Spinal cord (tissue), 3 donors: ENCODE data around the genes TNFRSF1A and GAPDH.

- PRO-cap, result no peak
- RAMPAGE, long total RNA, result no peak
Observed at GRCh38 chr12:5969068-5969420, 24.0 kb upstream of the ANO2 start.

DNA sequence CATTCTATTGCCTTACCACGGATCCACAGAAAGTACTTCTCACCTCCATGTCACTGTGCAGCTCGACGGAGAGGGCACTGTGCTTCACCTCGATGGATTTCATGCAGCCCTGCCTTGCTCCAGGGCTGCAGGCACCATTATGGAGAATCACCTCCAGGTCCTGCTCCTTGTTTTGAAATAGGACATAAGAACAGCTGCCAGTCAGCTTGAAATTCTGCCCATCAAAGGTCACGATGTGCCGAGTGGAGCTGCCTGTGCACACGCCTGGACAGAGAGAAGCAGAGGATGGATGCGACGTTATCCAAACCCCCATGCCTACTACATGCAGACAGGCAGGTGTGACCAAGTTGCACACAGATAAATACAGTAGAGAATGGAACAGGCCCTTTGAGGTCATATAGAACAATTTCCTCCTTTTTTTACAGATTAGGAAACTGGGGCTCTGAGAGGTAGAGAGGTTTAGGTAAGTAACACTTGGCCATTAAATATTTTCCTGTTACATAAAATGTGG is 51.0 kb upstream of the ANO2 start:
- PRO-cap, result no peak
- RAMPAGE, long total RNA, result no peak

DNA sequence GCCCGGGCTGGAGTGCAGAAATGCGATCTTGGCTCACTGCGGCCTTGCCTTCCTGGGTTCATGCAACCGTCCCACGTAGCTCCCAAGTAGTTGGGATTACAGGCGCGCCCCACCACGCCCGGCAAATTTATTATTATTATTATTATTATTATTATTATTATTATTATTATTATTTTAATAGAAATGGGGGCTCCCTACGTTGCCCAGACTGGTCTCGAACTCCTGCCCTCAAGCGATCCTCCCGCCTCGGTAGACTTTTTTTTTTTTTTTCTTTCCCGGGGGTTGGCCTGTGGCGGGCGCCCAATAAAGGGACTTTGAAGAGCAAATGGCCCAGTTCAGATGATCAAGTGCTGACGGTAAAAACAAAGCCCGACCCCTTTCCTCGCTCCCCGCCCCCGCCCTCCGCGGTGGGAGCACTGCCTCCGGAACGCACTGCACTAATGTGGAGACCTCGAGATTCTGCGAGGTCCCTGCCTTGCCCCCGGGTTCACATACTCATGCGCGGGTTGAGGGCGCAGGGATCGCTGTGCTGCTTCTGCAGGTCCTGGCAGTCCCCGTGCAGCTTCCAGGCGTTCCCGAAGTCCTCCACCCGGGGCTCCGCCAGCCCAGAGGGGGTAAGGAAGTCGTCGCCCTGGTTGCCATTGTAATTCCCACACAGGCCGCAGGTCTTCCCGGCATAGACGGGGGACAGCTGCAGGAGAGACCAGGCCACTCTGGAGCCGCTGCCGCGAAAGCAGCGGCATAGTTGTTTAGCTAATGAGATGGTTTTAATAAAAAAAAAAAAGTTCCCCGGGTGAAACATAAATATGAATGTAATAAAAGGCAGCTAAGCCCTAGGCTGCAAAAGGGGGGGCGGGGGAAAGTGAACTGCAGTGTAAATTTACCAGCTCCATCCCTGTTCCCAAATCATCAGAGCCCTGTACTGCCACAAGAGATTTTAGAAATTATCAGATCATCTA is 66.8 kb downstream of the VWF start:
- PRO-cap, result no peak
- RAMPAGE, long total RNA, result no peak

DNA sequence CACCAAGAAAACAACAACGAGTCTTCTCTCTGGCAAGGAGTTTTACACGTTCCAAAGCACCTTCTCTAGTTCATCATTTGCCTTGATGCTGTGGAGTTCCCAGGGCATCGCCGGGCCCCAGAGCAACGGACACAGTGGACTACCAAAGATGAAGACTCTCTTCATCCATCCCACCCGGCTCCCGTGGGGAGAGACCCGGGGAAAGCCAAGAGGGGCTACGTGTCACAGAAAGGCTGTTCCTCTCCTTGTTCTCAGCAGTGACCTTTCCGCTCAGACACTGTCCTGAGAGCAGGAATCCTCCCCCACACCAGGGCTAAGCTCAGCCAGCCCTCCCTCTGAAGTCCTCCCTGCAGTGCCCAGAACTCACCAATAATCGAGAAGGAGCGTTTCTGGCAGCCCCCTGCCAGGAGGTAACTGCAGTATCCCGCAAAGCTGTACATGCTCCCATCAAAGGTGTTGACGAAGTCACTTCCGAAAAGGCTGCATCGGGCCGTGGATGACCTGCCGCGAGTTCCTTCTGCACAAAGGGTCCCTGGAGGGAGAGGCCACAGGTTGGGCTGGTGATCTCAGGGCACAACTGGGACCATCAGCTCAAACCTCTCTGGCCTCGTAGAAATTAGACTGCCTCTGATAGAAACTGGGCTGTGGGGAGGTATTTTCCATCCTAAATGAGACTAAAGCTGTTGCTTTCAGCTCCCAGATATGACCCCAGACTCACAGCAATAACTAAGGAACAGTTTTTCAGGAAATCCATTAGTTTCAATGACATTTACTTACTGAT is 3.5 kb downstream of the VWF start:
- PRO-cap, result no peak
- RAMPAGE, long total RNA, result no peak

GRCh38 chr12:6133414-6133763 is 8.9 kb upstream of the VWF start:
- PRO-cap, result no peak
- RAMPAGE, long total RNA, result no peak

DNA sequence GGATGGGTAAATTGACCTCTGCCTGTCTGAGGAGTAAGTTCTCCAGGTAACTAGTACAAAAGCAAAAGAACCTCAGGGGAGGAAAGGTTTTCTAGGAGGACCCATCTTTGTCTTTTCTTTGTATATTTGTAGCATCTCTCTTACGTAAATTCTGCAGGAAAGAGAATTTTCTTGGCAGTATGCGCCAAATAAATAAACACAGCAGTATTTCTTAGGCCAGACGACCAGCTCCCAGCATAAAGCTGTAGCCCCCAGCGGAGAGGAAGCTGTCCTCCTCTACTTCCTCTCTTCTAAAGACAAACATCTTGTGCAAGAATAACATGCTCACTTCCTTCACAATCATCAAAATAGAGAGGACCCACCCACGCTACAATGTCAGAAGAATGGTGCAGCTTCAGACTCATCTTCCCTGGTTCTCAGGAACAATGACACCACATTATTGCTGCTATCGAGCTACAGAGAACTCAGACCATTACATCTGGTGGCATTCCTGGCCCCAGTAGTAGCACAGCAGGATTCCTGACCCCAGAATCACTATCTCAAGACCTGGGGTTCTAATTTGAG is 16.5 kb upstream of the VWF start:
- PRO-cap, result no peak
- RAMPAGE, long total RNA, result no peak

DNA sequence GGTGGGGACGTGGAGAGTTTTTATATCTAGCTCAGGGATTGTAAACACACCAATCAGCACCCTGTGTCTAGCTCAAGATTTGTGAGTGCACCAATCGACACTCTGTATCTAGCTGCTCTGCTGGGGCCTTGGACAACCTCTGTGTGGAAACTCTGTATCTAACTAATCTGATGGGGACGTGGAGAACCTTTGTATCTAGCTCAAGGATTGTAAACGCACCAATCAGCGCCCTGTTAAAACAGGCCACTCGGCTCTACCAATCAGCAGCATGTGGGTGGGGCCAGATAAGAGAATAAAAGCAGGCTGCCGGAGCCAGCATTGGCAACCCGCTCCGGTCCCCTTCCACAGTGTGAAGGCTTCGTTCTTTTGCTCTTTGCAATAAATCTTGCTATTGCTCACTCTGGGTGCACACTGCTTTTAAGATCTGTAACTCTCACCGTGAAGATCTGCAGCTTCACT is 18.2 kb upstream of the VWF start:
- PRO-cap, result no peak
- RAMPAGE, long total RNA, result no peak

GRCh38 chr12:6167667-6168313 is 32.4 kb upstream of the CD9 start:
- PRO-cap, result no peak
- RAMPAGE, long total RNA, result no peak

GRCh38 chr12:6179027-6179907 is 20.9 kb upstream of the CD9 start:
- PRO-cap, result no peak
- RAMPAGE, long total RNA, result no peak

DNA sequence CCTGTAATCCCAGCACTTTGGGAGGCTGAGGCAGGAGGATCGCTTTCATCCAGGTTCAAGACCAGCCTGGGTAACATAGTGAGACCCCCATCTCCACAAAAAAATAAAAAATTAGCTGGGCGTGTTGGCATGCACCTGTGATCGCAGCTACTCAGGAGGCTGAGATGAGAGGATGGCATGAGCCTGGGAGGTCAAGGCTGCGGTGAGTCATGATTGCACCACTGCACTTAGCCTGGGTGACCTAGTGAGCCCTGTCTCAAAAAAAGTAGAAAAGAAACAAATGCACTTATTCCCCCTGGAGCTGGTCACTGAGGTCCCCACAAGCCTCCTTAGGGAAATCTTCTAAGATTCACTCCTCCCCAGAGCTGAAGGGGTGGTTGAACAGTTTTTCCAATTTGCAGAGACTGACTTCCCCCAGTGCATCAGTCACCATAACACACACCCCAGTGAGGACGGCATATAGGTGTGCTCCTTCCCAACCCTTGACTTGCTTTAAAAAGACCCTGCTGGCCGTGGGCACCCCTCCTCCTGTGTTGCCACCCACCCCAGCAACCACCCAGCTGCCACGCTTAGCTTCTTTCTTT is 1.7 kb downstream of the CD9 start:
- PRO-cap, result no peak
- RAMPAGE, long total RNA, result no peak

DNA sequence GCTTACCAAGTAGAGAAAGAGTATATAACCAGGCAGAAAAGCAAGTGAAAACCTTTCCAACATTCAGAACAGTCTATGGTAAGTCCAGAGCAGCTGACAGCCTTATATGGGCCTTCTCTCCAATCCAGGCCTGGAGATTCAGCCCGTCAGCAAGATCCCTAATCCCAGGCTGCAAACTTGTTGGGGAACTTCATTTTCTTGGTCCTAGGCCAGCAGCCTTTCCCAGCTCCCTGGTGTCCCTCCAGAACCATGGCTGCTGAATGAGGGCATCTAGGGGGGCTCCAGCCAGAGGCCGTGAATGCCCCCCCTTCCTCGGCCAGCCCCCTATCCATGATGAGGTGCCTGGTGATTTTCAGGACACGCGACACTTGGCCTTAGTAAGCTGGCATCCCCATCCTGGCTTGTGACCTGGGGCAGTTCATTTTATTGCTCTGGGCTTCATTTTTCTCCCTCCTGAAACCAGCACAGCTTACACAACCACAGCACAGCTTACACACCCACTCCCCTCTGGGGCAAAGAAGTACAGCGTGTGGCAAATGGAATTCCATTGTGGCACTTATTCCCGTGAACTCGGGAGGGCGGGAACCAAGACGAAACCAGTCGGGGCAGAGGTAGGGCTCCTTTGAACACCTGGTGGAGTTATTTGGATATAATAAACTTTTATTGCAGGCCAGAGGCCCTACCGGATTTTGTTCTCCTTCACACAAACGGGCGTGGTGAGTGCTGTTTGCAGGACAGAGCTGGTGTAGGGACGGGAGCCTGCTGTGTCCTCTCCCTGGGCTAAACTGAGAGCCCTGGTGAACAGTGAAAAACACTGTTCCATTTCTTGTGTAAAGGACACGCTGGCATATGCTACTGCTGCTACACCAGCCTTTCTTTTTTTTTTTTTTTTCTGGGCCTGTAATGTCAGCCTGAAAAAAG is 29.0 kb downstream of the CD9 start:
- PRO-cap, result no peak
- RAMPAGE, long total RNA, result no peak

DNA sequence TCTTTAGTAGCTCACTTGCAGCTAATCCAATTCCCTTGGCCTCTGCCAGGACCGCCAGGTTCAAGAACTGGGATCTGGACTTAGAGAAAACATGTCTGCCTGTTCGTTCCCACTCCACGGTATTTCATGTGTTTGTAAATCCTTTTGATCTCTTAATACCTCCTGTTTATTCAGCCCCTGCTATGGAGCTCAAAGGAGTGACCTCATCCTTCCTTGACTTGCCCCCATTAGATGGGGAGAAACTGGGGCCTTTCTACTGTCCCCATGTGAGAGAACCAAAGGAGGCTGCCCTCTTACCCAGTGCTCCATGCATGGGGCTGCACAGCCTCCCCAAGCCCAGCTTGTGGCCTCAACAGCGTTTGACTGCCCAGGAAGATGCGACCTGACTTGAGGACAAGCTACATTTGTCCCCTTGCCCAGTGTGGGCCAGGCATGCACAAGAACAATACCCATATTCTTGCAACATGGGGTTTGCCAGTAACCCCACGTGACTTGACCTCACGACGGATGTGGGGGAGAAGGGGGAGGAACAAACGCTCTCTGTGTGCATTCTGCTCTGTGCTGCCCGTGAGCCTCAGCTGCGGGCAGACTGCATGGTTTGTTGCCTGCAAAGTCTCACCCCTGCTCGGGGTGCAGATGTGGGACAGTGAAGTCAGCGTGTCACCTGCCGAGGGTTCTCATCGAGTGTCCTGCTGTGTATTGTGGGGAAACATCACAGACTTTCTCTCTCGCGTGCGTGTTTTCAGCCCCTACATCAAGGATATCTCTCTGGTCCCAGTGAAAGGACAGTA is 30.4 kb downstream of the CD9 start:
- PRO-cap, result no peak
- RAMPAGE, long total RNA, result no peak

GRCh38 chr12:6279665-6280497 is 30.6 kb upstream of the PLEKHG6 start:
- PRO-cap, result no peak
- RAMPAGE, long total RNA, result no peak

GRCh38 chr12:6320299-6320689 is 9.8 kb downstream of the PLEKHG6 start:
- PRO-cap, result no peak
- RAMPAGE, long total RNA, result no peak

GRCh38 chr12:6341474-6342430 is at the start of gene TNFRSF1A:
Gene TNFRSF1A (minus strand): TSS chr12:6342076.
- PRO-cap, result no peak
- RAMPAGE, long total RNA, result start-site peak on the minus strand at chr12:6342004-6342062, 112 and 125 reads in 2 replicates

DNA sequence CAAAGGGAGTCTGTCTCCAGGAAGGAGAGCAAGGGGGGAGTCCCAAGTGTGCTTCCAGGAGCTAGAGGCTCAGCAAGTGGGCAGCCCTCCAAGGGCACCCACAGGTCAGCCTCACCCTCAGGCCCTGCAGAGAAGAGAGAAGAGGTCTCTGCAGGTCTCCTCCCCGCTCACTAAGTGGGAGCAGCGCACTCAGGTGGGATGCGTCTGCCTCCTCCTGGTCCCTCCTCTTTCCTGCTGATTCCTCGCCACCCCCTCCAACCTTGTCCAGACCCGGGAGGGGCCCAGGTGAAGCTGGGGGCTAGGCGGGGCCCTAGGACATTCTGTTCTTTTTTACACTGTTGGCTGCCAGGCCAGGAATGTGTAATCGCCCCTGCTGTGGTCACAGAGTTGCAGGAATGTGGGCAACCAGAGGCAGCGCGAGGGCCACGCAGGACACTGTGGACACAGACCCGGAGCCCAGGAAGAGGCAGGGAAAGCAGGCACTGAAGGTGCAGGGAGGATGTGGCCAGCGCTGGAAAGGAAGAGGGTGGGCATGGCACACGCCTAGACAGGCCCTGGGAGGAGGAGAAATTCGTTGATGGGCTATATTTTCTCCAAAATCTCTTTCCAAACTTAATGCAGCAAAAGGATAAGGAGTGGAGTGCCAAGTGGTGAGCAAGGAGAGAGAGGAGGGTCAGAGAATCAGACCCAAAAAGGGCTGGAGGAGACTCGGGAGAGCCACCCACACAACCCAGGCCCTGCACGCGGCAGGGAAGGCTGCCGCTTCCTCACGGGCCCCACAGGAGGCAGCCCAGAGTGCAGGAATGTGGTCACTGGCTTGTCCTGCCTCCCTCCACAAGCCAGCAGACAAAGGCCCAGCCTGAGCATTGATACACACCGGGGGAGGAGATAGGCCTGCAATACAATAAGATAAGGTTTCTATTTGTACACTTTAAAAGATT is 913 bp upstream of the SCNN1A start:
- PRO-cap, result no peak
- RAMPAGE, long total RNA, result no peak

DNA sequence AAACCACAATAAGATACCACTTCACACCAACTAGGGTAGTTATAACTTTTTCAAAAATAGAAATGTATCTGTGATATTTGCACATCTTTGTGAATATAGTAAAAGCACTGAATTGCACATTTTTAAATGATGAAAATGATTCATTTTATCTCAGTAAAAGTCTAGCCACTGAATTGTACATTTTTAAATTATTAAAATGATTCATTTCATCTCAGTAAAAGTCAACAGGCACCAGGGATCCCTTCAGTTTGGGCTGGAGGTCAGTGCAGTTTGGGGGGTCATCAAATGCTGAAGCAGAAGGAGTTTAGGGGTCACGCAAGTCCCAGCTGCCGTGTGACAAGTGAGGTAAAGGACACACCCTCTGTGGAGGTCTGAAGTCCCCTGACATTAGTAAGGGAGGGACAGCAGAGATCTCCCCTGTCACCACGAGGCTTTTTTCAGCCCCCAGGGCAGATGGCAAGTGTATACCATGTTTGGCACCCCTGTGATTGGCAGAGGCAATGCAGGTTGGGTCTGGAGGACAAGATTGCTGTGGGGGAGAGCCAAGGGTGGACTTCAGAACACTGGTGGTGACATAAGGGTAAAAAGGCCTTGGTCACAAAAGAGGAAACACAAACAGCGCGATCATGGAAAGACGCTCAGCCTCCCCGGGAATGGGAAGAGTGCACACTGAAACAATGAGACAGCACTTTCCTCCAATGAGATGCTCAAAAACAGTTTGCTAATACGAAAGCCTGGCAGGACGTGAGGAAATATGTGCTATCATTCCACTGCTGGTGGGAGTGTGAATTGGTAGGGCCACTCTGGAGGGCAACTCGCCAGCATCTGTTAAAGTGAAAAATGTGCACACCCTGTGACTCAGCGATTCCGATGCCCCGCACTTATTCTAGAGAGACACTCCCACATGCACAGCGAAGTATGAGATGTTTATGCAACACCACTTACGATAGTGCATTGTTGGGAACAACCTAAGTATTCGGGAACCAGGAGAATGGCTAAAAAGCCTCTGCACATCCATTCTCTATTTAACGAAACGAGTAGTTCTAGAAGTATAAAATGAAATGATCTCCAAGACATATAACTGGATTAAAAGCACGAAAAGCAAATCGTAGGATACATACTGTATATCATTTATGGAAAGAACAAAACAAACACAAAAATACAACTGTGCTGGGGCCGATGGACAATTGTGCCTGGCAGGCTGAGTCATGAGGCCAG is 14.5 kb upstream of the CD27 start:
- PRO-cap, result no peak
- RAMPAGE, long total RNA, result no peak

GRCh38 chr12:6533664-6534731 is at the start of gene GAPDH:
Gene GAPDH (plus strand): TSS chr12:6534517.
- PRO-cap, result unidirectional peak, plus-strand start at chr12:6534517
- RAMPAGE, long total RNA, result start-site peak on the plus strand at chr12:6534488-6534524, 9,067 and 12,736 reads in 2 replicates

DNA sequence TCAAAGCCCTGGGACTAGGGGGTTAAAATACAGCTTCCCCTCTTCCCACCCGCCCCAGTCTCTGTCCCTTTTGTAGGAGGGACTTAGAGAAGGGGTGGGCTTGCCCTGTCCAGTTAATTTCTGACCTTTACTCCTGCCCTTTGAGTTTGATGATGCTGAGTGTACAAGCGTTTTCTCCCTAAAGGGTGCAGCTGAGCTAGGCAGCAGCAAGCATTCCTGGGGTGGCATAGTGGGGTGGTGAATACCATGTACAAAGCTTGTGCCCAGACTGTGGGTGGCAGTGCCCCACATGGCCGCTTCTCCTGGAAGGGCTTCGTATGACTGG is 1.6 kb downstream of the GAPDH start:
- PRO-cap, result no peak
- RAMPAGE, long total RNA, result no peak

DNA sequence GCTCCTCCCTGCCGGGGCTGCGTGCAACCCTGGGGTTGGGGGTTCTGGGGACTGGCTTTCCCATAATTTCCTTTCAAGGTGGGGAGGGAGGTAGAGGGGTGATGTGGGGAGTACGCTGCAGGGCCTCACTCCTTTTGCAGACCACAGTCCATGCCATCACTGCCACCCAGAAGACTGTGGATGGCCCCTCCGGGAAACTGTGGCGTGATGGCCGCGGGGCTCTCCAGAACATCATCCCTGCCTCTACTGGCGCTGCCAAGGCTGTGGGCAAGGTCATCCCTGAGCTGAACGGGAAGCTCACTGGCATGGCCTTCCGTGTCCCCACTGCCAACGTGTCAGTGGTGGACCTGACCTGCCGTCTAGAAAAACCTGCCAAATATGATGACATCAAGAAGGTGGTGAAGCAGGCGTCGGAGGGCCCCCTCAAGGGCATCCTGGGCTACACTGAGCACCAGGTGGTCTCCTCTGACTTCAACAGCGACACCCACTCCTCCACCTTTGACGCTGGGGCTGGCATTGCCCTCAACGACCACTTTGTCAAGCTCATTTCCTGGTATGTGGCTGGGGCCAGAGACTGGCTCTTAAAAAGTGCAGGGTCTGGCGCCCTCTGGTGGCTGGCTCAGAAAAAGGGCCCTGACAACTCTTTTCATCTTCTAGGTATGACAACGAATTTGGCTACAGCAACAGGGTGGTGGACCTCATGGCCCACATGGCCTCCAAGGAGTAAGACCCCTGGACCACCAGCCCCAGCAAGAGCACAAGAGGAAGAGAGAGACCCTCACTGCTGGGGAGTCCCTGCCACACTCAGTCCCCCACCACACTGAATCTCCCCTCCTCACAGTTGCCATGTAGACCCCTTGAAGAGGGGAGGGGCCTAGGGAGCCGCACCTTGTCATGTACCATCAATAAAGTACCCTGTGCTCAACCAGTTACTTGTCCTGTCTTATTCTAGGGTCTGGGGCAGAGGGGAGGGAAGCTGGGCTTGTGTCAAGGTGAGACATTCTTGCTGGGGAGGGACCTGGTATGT is 3.4 kb downstream of the GAPDH start:
- PRO-cap, result no peak
- RAMPAGE, long total RNA, result no peak